GM19239 (cell line): ENCODE measurements around a stretch of chr1.

- RRBS: no CpG with 5 or more reads among the region's 5 CpGs
Measured at GRCh38 chr1:183241267-183241815, 55.3 kb downstream of the LAMC2 start.

DNA sequence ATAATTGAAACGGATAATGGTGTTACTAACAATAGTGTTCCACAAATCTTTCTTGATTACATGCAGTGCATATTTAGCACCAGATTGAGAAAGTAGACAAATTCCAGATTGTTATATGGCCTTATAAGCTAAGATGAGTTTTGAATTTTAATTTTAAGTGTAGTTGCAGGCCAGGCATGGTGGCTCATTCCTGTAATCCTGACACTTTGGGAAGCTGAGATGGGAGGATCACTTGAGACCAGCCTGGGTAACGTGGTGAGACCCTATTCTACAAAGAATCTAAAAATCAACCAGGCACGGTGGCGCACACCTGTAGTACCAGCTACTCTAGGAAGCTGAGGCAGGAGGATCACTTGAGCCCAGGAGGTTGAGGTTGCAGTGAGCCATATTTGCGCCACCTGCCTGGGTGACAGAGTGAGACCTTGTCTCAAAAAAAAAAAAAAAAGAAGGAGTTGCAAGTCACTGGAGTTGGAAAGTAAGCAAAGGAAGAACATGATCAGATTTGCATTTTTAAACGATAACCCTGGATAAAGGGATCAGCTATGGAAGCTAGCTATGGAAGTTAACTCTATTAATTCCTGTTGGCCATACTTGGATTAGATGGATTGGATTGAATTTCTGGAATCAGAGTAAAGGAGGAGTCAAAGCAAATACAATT, 49.3 kb downstream of the SMG7 start:
- RRBS: no CpG with 5 or more reads among the region's 6 CpGs

DNA sequence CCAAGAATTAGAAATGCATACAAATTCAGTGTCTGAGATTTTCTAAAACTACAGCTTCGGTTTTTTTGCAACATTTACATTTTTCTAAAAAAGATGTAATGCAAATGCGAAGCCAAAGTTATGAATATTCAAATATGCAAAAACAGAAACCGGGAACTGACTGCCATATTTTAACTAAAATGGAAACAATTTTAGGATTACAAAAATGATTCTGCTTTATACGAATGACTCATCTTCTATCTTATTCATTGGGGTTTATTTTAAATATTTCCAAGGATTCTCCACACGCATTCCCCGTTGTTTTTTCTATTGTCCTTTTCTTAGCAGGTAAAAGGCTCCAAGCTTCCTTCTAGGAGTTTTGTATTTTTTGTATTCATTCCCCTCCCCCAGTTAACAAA, 1.1 kb downstream of the ARPC5 start:
- RRBS: no CpG with 5 or more reads among the region's 6 CpGs

DNA sequence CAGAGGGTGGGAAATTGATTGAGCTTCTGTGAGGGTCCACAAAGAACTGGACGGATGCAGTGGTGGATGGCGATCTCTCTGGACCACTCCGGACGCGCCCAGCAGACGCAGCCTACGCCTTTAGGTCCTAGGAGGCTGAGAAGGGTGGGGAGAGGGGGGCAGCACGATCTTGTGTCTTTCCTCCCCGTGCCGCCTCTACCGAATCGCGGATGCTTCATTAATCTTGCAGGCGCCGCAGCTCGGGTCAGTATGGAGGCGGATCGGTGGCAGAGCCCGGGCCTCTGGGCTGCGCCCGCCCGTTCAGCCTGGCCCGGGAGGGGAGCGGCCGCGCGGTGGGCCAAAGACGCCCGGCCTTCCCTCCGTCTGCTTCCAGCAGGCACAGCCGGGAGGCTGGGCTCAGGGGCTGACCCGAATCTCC, 627 bp upstream of the C1orf21 start:
- RRBS: 3% methylated on average over 13 of the region's 32 CpGs

GRCh38 chr1:184556595-184557288, 169.9 kb downstream of the C1orf21 start:
- RRBS: no CpG with 5 or more reads among the region's 5 CpGs

DNA sequence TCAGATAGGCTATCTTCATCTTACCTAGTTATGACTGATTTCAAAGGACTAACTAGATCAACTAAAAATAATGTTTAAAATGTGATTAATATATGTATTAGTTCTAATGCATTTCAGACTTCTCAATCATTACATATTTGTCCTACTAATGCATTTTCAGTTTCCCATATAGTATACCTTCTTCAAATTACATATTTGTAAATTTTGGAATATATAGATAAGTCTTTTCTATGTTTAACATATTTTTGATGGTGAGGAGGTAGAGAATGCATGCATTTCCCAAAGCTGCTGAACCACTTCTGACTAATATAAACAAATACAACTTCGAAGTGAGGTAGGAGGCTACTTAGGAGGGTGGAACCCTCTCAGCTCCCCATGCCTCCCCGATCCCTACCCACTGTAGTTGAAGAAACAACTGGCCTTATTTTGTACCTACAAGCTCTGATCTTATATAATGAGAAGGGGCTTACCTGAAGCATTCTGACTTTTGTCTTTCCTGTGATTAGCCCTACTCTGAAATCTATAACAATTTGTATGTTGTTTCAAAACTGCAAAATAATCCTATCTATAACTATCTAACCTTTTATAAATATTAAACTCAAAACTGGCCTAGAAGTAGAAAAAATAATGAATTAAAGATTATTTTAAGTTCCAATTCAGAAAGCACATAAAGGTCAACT, 1.7 kb downstream of the TRMT1L start:
- RRBS: no CpG with 5 or more reads among the region's 2 CpGs

- RRBS: no CpG with 5 or more reads among the region's 33 CpGs
Measured at GRCh38 chr1:185257079-185258111, 59.6 kb downstream of the IVNS1ABP start.

- RRBS: no CpG with 5 or more reads among the region's 4 CpGs
Measured at GRCh38 chr1:185281074-185281869, 35.8 kb downstream of the IVNS1ABP start.

GRCh38 chr1:185293312-185294525, 23.3 kb downstream of the IVNS1ABP start:
- RRBS: no CpG with 5 or more reads among the region's 3 CpGs

DNA sequence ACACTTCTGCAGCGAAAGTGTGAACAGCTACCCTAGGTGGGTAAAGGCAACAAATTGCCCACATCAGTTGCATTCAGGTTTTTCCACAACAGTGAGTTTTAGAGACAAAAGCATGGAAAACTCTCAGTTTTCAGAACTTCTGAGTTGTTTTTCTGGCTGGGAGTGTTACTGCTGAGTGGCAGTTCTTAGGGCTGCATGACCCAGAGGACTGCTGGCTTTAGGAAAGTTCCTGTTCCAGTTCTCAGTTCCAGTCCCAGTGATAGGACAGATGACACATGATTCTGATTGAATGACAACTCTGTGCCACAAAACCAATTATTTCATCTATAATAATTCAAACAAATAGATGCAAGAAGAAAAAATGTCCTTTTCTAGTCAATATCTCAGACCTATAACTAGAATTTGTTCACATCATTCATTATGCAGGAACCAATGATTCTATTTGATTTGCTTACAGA, 29.3 kb upstream of the IVNS1ABP start:
- RRBS: no CpG with 5 or more reads among the region's 1 CpG

GRCh38 chr1:185374658-185375006, 57.6 kb upstream of the IVNS1ABP start:
- RRBS: no CpG with 5 or more reads among the region's 2 CpGs

GRCh38 chr1:185568335-185568850, 165.8 kb upstream of the HMCN1 start:
- RRBS: no CpG with 5 or more reads among the region's 2 CpGs

DNA sequence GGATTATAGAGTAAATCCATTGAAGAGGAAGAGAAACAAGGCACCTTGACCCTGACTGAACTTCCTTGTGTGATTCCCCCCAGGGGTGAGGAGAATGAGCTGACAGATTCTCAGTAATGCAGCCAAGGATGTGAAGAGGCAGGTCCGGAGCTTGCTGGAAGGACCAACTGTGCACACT, 54.9 kb upstream of the HMCN1 start:
- RRBS: no CpG with 5 or more reads among the region's 1 CpG

GRCh38 chr1:185961653-185962195, 227.5 kb downstream of the HMCN1 start:
- RRBS: no CpG with 5 or more reads among the region's 2 CpGs

DNA sequence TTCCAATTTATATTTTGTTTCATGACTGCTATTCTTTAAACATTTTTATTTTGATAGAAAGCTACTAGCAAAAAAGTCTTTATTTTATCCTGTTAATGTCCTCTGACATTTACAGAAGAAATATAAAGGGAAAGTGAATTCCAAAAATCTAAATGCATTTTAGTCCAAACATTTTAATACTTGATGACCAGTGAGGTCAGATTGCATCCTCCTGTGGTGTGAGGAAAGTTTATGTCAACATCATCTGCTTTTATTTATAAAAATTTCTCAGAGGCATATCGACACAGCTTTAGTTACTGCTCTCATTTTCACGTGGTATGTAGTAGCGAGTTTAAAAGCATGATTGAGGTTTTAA, 234.7 kb downstream of the HMCN1 start:
- RRBS: no CpG with 5 or more reads among the region's 3 CpGs

DNA sequence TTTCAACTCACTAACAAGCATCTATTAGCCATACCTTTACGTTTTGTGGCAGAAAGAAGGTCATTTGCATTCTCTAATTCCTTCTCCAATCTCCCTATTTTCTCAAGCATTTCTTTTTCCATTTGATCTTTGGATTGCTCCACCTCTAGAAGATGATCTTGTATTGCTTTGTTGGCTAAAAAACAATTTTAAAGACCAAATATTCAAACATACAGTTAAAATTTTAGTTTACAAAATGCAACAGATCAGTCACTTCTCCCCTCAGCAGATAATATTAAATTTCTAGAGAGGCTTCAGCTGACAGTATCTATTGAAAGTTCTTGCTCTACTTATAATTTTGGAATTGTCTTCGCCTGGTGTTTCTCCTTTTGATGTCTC, 14.3 kb downstream of the TPR start:
- RRBS: no CpG with 5 or more reads among the region's 2 CpGs

- RRBS: no CpG with 5 or more reads among the region's 10 CpGs
Measured at GRCh38 chr1:186681111-186681601, 933 bp upstream of the PTGS2 start.

- RRBS: no CpG with 5 or more reads among the region's 2 CpGs
Measured at GRCh38 chr1:187408514-187408845, 579.7 kb downstream of the PLA2G4A start.

GRCh38 chr1:188377987-188378392, 1549.2 kb downstream of the PLA2G4A start:
- RRBS: no CpG with 5 or more reads among the region's 5 CpGs

- RRBS: no CpG with 5 or more reads among the region's 36 CpGs
Measured at GRCh38 chr1:190475324-190476540, 1.9 kb downstream of the BRINP3 start.